Fibroblast of the aortic adventitia (primary cell): ENCODE data around the genes MAD2L2, CLCN6 and MIIP.

GRCh38 chr1:11253435-11254031, 8.8 kb downstream of the MTOR start:
- CAGE, long polyA plus RNA: no peak

DNA sequence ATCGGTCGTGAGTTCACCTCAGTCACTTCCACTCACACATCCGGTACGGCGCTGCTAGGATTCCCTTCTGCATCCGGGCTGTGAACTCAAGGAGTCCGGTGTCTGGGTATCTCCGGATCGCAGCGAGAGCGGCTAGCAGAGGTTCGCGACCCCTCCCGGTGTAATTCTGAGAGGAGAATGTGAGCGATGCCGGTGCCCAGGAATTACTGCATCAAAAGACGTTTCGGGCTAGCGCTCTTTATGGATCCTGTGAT, 322 bp upstream of the MTOR start:
- CAGE, long polyA plus RNA: no peak

- CAGE, long polyA plus RNA: no peak
These were observed 44.8 kb downstream of the FBXO2 start for GRCh38 chr1:11609433-11609728.

- CAGE, long polyA plus RNA: no peak
These were observed at the start of gene MAD2L2 for GRCh38 chr1:11680811-11681393. Gene MAD2L2 (minus strand): TSS chr1:11681148.

DNA sequence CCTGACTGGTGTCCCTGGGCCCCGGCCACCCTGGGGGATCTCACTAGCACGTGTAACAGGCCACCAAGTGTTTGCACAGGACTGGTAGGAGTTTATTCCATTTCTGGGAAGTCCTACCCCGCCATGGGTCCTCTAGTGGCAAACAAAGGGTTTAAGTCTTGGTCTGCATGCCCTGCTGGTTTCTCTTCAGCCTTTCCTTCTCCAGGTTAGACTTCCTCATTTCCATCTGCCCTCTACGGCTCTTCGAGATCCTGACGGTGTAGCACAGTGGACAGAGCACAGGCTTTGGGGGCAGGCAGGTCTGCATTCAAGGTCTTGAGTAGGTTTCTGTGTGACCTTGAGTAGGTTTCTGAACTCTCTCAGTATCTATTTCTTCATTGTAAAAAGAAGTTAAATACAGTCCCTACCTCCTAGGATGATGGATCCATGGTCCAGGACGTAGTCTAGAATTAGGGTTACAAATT, 2.9 kb downstream of the AGTRAP start:
- CAGE, long polyA plus RNA: no peak

- CAGE, long polyA plus RNA: no peak
These were observed 19.4 kb downstream of the MTHFR start for GRCh38 chr1:11786428-11786625.

DNA sequence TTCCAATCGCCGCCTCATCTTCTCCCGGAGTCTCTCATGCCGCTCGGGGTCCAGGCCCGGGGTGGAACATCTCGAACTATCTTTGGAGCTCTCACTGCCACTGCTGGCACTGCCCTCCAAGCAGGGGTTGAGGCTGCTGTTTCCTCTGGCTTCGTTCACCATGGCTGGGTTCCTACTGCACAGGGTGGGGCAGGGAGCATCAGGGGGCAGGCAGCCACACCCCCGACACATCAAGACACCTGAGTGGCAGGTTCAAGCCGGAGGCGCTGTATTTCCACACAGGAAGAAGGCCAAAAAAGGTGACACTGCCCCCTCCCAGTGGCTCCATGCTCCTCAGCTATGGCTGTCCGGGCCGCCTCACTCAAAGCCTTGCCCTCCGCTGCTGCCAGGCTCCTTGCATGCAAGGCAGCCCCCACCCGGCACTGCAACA, 2.8 kb downstream of the MTHFR start:
- CAGE, long polyA plus RNA: no peak

DNA sequence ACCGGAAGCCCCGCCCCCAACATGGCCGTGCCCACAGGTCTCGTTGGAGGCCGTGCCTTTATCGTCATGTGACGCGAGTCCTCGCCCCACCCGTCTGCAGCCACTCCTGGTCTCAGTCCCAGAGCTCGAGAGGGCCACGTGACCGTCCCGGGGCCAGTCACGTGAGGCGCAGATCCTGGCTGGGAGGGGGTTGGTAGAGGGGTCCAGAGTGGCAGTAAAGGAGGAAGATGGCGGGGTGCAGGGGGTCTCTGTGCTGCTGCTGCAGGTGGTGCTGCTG, at the start of gene CLCN6:
Gene CLCN6, plus strand, starts transcription at position 156 of the 277 bp plus-strand sequence.
- CAGE, long polyA plus RNA: no peak

GRCh38 chr1:11880784-11881592, 22.2 kb upstream of the NPPB start:
- CAGE, long polyA plus RNA: no peak

DNA sequence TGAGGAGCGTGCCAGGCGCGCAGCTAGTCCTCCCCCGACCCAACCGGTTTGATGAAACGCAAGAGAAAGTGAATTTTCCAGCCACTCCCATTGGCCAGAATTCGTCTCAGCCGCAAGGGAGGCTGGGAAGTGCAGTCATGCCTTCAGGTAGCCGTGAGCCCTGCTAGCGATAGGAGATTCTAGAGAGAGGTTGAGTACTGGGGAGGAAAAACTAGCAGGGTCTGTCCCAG, 17.4 kb downstream of the KIAA2013 start:
- CAGE, long polyA plus RNA: no peak

DNA sequence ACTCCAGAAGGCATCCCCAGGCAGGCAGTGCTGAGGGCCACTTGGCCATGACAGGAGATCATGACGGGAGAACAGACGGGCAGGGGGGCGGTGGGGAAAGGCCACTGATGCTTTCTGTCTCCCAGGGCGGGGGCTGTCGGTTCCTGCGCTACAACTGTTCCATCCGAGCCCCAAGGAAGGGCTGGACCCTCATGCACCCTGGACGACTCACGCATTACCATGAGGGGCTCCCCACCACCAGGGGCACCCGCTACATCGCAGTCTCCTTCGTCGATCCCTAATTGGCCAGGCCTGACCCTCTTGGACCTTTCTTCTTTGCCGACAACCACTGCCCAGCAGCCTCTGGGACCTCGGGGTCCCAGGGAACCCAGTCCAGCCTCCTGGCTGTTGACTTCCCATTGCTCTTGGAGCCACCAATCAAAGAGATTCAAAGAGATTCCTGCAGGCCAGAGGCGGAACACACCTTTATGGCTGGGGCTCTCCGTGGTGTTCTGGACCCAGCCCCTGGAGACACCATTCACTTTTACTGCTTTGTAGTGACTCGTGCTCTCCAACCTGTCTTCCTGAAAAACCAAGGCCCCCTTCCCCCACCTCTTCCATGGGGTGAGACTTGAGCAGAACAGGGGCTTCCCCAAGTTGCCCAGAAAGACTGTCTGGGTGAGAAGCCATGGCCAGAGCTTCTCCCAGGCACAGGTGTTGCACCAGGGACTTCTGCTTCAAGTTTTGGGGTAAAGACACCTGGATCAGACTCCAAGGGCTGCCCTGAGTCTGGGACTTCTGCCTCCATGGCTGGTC, 5.5 kb upstream of the MFN2 start:
- CAGE, long polyA plus RNA: no peak

DNA sequence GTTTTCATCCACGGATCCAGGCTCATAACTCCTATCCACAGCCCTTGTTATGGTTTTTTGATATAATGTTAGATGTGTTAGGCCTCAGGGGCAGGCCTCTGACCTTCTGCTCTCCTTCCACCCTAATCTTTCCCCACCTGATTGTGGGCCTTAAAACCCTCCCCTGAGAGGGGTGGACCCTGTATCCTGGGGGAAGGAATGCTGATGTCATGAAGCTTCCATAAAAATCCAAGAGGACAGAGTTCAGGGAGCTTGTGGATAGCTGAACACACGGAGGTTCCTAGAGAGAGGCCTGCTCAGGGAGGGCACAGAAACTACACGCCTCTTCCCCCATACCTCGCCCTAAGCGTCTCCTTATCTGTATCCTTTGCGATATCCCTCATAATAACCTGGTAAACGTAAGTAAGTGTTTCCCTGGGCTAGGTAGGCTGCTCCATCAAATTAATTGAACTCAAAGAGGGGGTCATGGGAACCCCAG, 4.3 kb downstream of the MFN2 start:
- CAGE, long polyA plus RNA: no peak

DNA sequence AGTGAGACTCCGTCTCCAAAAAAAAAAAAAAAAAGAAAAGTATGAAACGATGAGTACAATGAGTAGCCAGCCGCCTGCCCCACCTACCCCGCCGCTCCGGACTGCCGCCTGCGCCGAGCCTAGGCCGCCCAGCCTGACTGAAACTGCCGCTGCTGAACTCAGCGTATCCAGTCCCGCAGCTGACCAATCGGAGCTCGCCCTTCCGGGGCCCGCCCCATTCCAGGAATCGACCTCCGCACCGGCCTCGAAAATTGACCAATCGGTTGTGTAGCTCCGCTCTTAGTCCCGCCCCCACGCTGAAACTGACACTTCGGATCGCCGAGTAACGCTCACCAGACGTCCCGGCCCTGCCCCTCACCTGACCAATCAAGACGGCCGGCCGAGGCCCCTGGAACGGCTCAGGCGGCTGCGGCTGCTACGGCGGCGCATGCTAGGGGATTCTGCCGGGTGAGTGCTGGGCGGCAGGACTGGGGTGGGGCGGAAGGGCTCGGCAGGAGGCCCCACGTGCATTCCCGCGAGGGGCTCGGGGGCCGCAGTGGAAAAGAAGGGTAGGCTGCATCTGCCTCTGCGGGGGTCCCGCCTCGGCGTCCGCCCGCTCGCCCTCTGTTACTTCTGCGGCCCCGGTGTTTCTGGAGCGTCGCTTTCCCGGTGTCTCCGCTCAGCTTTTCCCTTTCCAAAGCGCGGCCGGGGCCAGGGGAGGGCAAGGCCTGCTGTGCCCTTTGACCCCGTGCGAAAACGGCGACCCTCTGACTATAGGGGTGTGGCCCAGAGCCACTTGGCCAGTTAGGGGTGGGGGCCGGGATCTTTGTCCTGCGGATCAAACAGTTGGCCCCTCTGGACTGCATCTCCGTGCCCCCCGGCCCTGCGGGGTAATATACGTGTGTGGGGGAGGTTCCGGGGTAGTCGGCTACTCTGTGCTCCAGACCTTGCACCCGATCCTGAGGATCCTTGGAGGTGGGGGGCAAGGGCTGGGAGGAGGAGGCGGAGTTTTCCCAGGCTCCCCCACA, at the start of gene MIIP:
Gene MIIP, plus strand, starts transcription at position 393 of the 1,007 bp plus-strand sequence.
- CAGE, long polyA plus RNA: no peak

DNA sequence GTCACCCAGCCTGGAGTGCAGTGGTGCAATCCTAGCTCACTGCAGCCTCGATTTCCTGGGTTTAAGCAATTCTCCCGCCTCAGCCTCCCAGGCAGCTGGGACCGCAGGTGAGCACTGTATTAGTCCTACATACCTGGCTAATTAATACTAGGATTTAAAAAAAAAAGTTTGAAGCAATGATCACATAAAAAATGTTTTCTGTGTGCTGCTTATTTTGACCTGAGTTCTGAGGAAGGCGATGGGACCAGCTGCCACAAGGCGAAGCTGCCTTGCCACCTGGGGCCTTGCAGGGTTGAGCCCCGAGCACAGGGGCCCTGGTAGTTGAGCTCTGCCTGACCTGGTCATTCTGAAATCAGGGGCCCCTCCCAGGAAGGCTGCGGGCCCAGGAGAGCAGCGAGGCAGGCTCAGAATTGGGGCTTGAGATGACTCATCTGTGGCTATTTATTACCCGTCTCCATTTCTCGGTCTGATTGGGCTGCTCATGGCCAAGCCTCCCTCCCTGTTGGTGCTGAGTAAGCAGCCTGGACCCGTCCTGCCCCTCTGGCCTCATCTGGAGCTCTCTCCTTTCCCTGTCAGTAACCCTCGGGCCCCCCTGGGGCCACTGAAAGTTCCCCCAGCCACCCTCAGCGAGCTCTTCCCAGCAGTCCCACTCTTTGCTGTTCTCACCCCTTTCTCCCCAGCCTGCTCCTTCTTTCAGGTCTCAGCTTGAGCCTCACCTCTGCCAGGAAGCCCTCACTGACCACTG, 11.2 kb upstream of the TNFRSF8 start:
- CAGE, long polyA plus RNA: no peak

GRCh38 chr1:12079536-12079884, 16.4 kb downstream of the TNFRSF8 start:
- CAGE, long polyA plus RNA: no peak

GRCh38 chr1:12152115-12152545, 14.7 kb upstream of the TNFRSF1B start:
- CAGE, long polyA plus RNA: no peak

DNA sequence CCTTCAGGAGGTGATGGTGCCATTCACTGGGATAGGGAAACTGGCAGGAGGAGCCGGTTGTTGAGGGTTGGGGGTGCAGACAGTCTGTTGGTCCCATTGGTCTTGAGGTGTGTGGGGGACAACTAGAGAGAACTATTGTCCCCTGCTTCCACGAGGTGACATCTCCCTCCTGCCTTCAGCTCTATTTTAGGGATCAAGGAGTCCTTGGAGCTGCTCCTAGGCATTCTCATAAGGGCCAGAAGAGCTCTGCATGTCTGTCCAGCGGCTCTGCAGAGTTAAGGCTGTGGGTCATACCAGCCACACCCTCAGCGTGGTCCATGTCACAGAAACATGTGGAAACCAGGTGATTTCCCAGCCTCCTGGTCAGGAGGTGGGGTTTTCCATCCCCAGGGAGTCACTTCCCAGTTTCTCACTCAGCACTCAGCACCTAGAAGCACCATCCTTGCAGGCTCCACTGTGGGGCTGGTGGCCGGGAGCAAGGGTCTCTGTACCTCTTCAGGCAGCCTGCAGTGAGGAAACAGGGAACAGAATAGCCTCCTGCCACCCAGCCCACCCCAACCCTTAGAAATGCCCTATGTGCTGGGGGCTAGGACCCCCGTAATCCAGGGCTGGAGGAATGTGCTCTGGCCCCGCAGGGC, 1.5 kb upstream of the TNFRSF1B start:
- CAGE, long polyA plus RNA: no peak

- CAGE, long polyA plus RNA: no peak
These were observed 3.0 kb downstream of the TNFRSF1B start for GRCh38 chr1:12169798-12170149.

GRCh38 chr1:12189355-12190214, 22.8 kb downstream of the TNFRSF1B start:
- CAGE, long polyA plus RNA: no peak

GRCh38 chr1:12435488-12436755, 182.1 kb downstream of the DHRS3 start:
- CAGE, long polyA plus RNA: no peak